Spleen (tissue), 7 donors: ENCODE measurements around the genes MYPOP, PRKD2 and FKRP.

GRCh38 chr19:45598174-45599107 lies 3.6 kb downstream of the GPR4 start:
- PRO-cap, 4 experiments: peak in 2 of 4 experiments; most common plus-strand start chr19:45598645 (in 1); most common minus-strand start chr19:45598843 (in 1)
- RAMPAGE, long total RNA, 4 experiments: no peak in any of the 4 experiments

DNA sequence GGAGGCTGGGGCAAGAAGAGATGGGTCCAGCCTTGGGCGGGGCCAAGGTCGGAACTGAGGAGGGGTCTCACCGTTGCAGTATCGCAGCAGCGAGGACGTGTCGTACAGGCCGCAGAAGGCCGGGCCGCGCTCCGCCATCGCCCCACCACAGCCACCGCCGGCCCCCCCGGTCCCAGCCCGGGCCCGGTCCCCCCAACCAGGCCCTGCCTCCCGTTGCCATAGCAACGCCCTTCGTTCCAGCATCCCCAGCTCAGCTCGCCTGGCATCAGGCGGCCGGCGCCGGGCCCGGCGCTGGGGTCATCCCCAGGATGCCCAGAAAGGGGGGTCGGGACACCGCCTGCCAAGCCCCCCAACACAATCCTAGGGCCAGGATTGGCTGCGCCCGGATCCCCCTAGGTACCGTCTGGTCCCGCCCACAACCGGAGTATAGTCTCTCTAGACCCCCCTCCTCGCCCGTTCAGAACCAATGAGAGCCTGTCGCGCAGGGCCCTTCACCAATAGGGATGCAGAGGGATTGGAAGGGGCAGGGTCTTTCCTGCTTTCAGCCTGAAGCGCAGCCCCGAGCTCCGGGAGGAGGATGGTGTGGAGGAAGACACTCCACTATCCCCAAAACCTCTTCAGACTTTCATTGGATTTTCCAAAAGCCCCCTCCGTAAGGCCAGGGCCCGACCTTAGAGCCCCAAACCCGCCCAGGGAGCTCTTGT lies 6.2 kb upstream of the EML2 start:
- PRO-cap, 4 experiments: peak in 4 of 4 experiments; most common plus-strand start position 562 of the sequence (in 4)
- RAMPAGE, long total RNA, 4 experiments: no peak in any of the 4 experiments

DNA sequence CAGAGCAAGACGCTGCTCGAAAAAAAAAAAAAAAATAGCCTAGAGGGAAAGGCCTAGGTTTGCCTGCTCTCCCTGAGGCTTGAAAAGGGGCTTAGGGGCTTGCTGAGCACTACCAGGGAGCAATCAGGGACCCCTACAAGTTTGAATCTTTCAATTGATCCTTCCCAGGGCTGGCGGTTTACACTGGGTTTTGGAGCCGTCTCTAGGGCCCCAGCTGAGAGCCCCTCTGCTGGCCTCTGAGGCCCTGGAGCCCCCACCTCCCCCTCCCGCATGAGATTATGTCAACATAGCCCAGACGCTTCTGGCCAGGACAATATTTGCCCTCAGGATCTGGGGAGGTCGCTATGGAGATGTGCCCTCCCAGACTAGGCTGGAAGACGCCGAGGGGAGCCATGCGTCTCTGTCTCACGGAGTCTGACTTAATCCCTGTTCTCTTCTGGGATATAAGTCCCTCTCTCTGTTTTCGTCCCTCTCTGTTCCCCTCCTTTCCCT lies 10.2 kb upstream of the GIPR start:
- PRO-cap, 4 experiments: no peak in any of the 4 experiments
- RAMPAGE, long total RNA, 4 experiments: no peak in any of the 4 experiments

- PRO-cap, 4 experiments: peak in 1 of 4 experiments; most common plus-strand start chr19:45669329 (in 1); most common minus-strand start chr19:45669209 (in 1)
- RAMPAGE, long total RNA, 4 experiments: no peak in any of the 4 experiments
Observed at GRCh38 chr19:45669014-45669676, 1.1 kb downstream of the GIPR start.

DNA sequence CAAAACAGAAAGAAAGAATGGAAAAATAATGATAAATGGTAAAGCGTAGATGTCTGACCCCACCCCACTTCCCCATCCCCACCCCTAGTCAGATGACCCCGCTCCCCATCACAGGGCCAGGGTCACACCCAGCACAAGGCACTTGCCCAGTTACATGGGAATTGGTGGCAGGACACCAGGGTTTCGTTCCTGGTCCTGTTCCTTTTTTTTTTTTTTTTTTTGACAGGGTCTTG lies 9.4 kb downstream of the FBXO46 start:
- PRO-cap, 4 experiments: no peak in any of the 4 experiments
- RAMPAGE, long total RNA, 4 experiments: no peak in any of the 4 experiments

DNA sequence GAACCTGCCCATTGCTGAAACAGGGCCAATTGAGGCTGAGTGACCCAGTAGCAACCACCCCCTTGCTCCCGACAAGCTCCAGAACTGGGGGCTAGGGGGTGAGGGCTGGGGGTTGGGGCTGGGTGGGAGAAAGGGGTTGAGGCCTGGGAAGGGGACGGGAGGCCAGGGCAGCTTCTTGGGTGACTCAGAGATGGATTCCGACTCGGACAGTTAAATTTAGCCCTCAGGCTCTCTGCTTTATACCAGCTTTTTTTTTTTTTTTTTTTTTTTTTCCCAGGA lies 386 bp upstream of the DMPK start:
- PRO-cap, 4 experiments: peak in 4 of 4 experiments; most common minus-strand start position 212 of the sequence (in 4)
- RAMPAGE, long total RNA, 4 experiments: no peak in any of the 4 experiments

- PRO-cap, 4 experiments: no peak in any of the 4 experiments
- RAMPAGE, long total RNA, 4 experiments: no peak in any of the 4 experiments
Observed at GRCh38 chr19:45877980-45878902, 7.7 kb downstream of the IRF2BP1 start.

GRCh38 chr19:45902294-45903626 lies at the start of gene MYPOP:
Gene MYPOP, minus strand, starts transcription at chr19:45902613.
- PRO-cap, 4 experiments: peak in 4 of 4 experiments; most common plus-strand start chr19:45902890 (in 1); most common minus-strand start chr19:45902611 (in 4)
- RAMPAGE, long total RNA, 4 experiments: start-site peak on the minus strand in 2 of 4 experiments, at chr19:45902611-45902618 at its widest, 28 to 45 reads per replicate

DNA sequence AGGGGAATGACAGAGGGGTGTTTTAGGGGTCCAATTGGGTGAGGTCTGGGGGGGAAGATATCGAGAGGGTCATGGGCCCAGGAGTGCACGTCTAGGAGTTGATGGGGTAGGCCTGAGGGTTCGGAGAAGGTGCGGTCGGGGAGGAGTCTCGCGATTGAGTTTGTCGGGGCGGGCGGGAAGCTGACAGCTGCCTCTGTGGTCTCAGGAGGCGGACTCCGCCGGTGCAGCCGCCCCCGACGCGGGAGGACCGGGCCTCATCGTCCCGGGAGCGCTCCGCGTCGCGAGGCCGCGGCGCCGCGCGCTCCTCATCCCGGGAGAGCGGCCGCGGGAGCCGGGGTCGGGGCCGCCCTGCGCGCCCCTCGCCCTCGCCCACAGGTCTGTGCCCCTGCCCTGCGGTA lies 7.0 kb downstream of the PGLYRP1 start:
- PRO-cap, 4 experiments: peak in 1 of 4 experiments; most common plus-strand start position 257 of the sequence (in 1)
- RAMPAGE, long total RNA, 4 experiments: no peak in any of the 4 experiments

DNA sequence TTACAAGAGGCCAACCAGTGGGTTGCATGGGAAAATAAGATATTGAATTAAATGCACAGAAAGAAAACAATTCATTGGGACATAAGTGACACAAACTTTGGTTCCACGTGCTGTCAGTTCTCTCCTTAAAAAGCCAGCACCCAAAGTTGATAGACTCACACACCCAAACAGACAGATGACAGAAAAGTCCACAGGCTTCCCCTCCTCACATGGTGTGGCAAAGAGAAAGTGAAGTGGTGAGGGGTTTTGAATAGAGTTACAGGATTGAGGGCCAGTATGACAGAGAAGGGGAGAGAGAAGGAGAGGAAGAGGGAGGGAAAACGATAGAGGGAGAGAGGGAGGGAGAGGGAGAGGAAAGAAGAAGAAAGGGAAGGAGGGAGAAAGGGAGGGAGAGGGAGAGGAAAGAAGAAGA lies 7.9 kb upstream of the IGFL3 start:
- PRO-cap, 4 experiments: no peak in any of the 4 experiments
- RAMPAGE, long total RNA, 4 experiments: no peak in any of the 4 experiments

DNA sequence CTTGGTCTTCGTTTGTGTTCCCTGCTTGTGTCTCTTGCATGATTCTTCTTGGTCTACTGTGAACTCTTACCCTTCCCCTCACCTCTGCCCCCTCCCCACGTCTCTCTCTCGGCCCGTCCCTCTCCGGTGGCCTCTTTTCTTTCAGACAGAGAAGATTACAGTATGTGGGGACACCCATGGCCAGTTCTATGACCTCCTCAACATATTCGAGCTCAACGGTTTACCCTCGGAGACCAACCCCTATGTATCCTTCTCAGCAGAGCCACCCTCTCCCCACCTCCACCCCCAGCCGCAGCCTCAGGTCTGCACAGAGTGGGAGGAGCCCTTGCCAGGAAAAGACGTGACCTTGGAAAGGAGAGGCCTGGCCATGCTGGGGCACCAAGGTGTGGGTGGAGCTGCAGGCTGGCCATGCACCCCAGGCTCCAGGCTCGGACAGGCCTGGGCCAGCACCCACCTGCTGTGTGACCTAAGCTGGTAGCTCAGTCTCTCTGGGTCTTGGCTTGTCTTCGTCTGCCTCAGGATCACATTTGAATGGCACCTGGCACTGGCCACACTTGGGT lies 29.6 kb downstream of the CCDC8 start:
- PRO-cap, 4 experiments: no peak in any of the 4 experiments
- RAMPAGE, long total RNA, 4 experiments: no peak in any of the 4 experiments

GRCh38 chr19:46407720-46408046 lies 5.7 kb downstream of the CCDC8 start:
- PRO-cap, 4 experiments: no peak in any of the 4 experiments
- RAMPAGE, long total RNA, 4 experiments: no peak in any of the 4 experiments

DNA sequence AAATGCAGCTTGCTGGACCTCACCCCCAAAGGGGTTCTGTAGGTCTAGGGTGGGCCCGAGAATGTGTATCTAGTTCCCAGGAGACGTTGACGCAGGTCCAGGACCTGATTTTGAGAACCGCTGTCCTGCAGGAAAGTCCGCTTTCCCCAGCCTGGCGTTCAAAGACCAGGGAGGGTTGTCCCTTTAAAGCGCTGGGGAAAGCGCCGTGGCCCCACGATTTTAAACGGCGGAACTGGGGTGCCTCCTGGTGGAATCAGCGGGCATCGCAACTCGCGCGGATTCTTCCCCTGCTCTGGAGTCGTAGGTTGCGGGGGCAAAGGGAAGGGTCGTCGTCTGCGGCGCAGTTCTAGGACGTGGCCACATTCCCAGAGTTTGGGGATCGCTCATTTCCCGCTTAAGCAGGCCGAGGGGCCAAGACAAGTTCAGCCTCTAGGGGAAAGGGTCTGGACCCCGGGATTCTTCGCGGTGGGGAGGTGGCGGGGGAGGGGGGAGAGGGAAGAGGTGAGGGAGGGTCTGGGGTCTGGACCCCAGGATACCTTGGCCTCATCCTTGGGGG lies 7.8 kb downstream of the PNMA8B start:
- PRO-cap, 4 experiments: no peak in any of the 4 experiments
- RAMPAGE, long total RNA, 4 experiments: no peak in any of the 4 experiments

GRCh38 chr19:46612002-46612592 lies 11.0 kb downstream of the CALM3 start:
- PRO-cap, 4 experiments: no peak in any of the 4 experiments
- RAMPAGE, long total RNA, 4 experiments: no peak in any of the 4 experiments

DNA sequence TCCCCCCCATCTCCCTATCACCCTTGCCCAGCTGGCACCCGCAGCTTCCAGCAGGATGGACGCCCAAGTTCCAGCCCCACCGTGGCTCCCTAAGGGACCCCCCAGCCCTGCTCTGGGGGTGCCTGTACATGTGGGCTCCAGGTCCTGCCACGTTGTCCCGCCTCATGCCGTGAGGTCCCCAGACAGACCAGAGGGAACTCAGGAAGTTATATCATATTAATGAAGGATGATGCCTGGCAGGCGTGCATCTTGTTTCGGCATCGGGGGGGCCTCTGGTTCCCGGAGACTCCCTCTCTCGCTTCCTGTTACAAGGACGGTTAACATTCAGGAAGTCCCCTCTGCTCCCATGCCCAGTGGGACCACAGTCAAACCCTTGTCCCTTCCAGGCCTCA lies 1.6 kb upstream of the PTGIR start:
- PRO-cap, 4 experiments: peak in 1 of 4 experiments; most common minus-strand start position 274 of the sequence (in 1)
- RAMPAGE, long total RNA, 4 experiments: no peak in any of the 4 experiments

GRCh38 chr19:46658965-46660174 lies 1.6 kb downstream of the DACT3 start:
- PRO-cap, 4 experiments: peak in 2 of 4 experiments; most common plus-strand start chr19:46659230 (in 1); most common minus-strand start chr19:46659768 (in 1)
- RAMPAGE, long total RNA, 4 experiments: no peak in any of the 4 experiments

DNA sequence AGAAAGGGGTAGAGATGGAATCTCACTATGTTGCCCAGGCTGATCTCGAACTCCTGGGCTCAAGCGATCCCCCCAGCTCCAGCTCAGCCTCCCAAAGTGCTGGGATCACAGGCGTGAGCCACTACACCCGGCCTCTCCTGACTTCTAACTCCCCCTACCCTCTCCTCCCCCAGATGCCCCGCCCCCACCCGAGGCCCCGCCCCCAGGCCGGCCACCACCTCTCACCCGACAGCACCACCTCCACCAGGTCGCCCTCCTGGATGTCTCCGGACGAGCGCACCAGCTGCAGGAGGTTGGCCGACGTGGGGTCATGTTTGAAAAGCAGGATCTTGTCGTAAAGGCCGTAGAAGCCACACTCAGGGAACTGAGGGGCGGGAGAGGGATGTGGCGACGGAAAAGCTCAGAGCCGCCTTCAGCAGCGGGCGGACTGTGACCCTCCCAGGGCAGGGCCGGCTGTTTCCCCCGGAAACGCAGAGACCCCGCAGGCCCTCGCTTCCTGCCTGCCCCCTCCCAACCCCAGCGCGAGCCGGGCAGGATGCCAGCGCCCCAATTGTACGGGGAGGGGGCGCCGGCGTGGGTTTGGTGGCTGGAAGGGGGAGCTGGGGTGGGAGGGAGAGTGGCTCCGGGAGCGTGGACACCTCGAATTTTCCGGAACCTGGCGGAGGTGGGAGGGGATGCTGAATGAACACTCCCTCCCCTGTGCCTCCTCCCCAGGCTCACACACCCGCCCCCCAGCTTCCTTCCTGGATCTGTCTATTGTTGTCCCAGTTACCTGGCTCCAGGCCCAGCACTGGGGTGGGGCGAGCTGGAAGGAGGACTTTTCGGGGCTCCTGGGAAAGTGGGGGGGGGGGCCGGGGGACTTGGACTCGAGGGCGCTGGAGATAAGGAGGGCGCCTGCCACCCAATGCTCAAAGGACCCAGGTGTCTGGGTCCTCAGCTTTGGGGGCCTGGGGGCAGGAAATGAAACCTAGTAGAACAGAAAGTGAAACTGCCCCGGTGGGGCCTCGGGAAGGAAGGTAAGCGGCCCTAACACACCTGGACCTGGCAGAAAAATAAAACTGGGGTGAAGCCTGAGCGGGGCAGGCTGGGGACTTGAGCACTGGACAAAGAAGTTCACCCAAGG lies 2.9 kb downstream of the PRKD2 start:
- PRO-cap, 4 experiments: peak in 4 of 4 experiments; most common plus-strand start position 282 of the sequence (in 3); most common minus-strand start position 366 of the sequence (in 3)
- RAMPAGE, long total RNA, 4 experiments: start-site peak on the minus strand in 1 of 4 experiments, centred at position 349 of the sequence, 19 reads per replicate

- PRO-cap, 4 experiments: peak in 4 of 4 experiments; most common plus-strand start chr19:46717225 (in 2); most common minus-strand start chr19:46717112 (in 4)
- RAMPAGE, long total RNA, 4 experiments: start-site peak on the minus strand in 3 of 4 experiments, at chr19:46716693-46717133 at its widest, 11 to 158 reads per replicate
Observed at GRCh38 chr19:46716678-46717847, at the start of gene PRKD2. Gene PRKD2, minus strand, starts transcription at chr19:46717114.

- PRO-cap, 4 experiments: peak in 4 of 4 experiments; most common plus-strand start chr19:46746066 (in 4); most common minus-strand start chr19:46745855 (in 3)
- RAMPAGE, long total RNA, 4 experiments: start-site peak on the plus strand in 2 of 4 experiments, at chr19:46745998-46746061 at its widest, 22 to 33 reads per replicate
Observed at GRCh38 chr19:46744958-46746168, at the start of gene FKRP. Gene FKRP, plus strand, starts transcription at chr19:46746057.

DNA sequence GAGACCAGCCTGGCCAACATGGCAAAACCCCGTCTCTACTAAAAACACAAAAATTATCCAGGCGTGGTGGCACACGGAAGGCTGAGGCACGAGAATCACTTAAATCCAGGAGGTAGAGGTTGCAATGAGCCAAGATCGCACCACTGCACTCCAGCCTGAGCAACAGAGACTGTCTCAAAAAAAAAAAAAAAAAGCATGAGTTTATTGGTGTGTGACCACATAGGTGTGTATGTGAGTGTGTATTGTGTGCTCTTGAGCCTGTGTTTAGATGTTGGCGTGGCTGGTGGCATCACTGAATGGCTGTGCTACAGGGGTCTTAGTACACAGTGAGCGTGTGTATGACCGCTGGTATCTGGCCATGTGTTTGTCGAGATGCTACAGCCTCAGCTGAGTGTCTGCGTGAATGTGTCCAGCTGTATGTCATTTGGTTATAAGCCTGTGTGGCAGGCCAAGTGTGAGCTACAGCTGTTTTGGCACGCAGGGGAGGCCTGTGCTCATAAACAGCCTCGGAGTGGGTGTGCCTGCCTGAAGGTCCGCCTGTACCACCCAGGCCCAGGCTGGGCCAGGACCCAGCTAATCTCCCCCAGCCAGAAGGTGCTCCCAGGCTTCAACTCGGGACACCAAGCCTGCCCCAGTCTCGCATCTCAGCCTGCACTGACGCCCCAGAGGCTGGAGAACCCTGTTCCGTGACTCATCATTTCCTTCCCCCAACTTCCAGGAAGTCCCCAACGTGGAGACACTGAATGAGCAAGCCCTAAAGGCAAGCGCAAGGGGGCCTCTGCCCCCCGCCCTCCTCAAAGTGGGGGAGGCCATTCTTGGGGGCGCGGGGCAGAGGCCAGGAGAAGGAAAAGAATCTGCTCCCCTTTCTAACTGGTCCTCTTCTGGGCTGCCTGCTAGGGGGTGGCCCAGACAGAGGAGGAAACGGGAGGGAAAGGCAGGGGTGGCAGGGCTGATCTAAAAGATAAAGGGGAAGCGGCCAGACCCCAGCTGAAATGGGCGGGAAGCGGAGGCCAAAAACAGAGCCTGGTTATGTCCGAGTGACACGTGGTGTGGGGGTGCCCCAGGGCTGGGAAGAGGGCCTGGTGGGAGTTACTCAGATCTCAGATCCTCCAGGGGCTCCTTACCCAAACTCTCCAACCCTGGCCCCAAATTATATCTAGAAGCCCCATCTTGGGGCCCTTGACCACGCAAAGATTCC lies 2.1 kb downstream of the SLC1A5 start:
- PRO-cap, 4 experiments: peak in 4 of 4 experiments; most common plus-strand start position 757 of the sequence (in 4); most common minus-strand start position 646 of the sequence (in 3)
- RAMPAGE, long total RNA, 4 experiments: no peak in any of the 4 experiments